ENCODE measurements around a stretch of chr2.

GRCh38 chr2:152839822-152840149 is 121.4 kb downstream of the ARL6IP6 start:
- PRO-cap, result no peak
- RRBS, result no CpG with 5 or more reads among the region's 1 CpG

- PRO-cap, result no peak
- RRBS, result no CpG with 5 or more reads among the region's 7 CpGs
Measured at GRCh38 chr2:154462594-154463141, 235.8 kb upstream of the KCNJ3 start.

- PRO-cap, result no peak
- RRBS, result no CpG with 5 or more reads among the region's 2 CpGs
Measured at GRCh38 chr2:156139969-156140587, 192.4 kb downstream of the NR4A2 start.

DNA sequence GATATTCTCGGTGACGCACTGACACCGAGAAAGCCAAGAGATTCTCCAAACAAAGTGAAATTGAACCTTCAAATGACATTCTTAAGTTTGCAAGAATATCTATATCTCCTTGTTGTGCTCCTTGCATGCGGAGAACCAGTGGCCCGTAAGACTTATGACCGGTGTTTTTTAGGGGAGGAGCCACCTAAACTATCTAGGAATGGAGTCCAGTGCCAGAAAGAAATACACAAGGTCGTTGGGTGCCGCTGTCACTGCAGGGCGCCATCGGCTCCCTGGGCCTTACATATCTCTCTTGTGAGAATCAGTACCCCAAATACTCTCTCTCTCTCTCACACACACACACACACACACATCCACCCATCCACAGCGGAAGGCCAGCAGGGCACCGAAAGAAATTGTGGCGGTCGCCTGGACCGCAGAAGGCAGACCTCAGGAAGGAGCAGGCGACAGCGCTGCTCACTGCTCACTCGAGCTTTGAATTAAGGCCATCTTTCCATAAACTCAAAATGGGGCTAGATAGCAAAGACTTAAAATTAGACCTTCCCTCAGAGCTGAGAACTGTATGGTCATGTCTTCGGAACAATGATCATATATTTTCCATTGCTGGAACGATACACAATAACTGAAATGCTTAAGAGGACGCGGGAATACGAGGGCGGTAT is 10.4 kb downstream of the NR4A2 start:
- PRO-cap, result no peak
- RRBS, result no CpG with 5 or more reads among the region's 24 CpGs

GRCh38 chr2:156328635-156329494 is 3.7 kb downstream of the NR4A2 start:
- PRO-cap, result no peak
- RRBS, result 36% methylated on average over 14 of the region's 41 CpGs

- PRO-cap, result no peak
- RRBS, result 0% methylated on average over 6 of the region's 10 CpGs
Measured at GRCh38 chr2:156331586-156332055, 900 bp downstream of the NR4A2 start.

DNA sequence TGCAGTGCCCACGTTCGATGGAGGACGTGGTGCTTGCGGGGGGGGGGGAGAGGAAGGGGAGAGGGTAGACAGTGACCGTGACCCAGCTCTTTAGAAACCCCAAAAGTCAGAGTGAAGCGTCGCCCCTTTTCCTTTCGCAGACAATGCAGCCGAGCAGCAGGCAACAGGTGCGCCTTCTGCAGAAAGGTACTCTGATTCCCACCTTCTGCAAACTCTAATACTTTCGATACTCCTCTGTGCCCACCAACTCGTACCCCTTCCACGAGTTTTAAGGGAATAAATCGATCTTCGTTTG is 872 bp upstream of the NR4A2 start:
- PRO-cap, result no peak
- RRBS, result no CpG with 5 or more reads among the region's 15 CpGs

GRCh38 chr2:156333741-156334708 is 1.5 kb upstream of the NR4A2 start:
- PRO-cap, result bidirectional peak, plus-strand start at chr2:156333946, minus-strand start at chr2:156333933; bidirectional peak, plus-strand start at chr2:156334856, minus-strand start at chr2:156334655
- RRBS, result 5% methylated on average over 4 of the region's 74 CpGs

DNA sequence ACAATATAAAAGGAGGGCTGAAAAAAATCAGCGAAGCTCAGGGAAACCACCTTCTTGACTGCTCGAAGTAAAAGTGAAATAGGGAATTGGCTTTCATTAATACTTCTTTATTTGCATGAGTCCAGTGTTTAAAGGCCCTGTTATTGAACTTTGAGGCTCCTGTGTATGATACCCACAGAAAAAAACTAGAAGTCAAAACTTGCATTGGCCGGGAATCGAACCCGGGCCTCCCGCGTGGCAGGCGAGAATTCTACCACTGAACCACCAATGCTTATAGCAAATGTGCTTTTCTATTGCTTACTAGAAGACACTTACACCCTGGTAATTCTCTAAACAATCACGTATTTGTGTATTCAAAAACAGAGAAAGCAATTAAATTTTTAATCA is 35.2 kb upstream of the GPD2 start:
- PRO-cap, result no peak
- RRBS, result no CpG with 5 or more reads among the region's 9 CpGs

DNA sequence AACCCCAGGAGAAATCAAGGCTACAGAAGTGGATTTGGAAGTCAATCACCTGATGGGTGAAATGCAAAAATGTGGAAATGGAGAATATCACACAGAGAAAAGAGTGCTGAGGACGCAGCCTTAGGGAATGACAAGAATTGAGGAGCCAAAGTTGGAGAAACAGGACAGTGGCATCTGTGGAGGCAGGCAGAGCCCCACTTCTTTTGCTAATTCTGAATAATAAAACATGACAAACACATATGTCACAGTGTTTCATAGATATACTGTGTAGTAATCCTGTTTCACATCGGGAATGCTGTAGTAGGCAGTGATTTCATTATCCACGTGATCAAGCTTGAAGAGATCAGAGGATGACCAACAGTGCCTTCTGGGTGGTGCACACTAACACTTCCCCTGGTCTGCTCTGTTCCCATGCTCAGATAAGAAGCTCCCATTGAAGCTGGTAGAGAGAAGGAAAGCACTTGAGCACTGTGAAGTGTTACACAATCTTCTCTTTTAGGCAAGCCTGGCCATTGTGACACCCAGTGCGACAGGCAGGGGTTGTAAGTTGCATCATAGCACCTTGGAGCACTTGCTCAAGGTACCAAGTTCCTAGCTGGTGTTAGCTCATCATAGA is 30.7 kb upstream of the GPD2 start:
- PRO-cap, result no peak
- RRBS, result no CpG with 5 or more reads among the region's 4 CpGs

DNA sequence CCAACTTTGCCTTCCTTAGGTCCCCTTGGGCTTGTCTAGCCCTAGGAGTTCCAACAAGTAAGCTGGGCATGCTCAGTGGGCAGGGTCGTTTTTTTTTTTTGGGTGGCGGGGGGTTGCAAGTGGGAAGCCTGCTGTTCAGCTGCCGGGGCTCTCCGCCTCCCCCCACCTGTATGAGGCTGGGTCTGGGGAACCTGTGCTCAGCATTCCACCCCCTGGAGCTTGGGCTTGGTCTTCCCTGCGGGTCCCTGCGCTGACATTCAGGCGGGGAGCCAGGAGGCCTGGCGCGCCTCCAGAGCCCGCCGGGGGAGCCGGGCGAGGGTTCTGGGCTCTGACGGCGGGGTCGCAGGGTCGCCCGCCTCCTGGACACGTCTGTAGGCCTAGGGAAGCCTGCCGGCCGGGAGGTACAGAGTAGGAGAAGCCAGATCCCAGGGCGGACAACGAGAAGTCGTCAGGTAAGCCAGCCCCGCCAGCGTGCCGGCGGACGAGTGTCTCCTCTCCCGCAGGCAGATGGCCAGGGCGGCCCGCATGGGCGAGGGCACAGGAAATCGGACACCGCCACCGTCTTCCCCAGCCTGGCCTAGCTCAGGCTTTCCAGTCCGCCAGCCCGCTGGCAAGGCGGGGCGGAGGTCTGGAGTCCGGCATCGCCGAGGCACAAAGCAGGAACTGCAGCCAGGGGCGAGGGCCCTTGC is 682 bp upstream of the GPD2 start:
- PRO-cap, result unidirectional peak, plus-strand start at position 101 of the sequence
- RRBS, result 3% methylated on average over 15 of the region's 44 CpGs

GRCh38 chr2:156437756-156438589 is 1.8 kb downstream of the GPD2 start:
- PRO-cap, result no peak
- RRBS, result no CpG with 5 or more reads among the region's 7 CpGs

DNA sequence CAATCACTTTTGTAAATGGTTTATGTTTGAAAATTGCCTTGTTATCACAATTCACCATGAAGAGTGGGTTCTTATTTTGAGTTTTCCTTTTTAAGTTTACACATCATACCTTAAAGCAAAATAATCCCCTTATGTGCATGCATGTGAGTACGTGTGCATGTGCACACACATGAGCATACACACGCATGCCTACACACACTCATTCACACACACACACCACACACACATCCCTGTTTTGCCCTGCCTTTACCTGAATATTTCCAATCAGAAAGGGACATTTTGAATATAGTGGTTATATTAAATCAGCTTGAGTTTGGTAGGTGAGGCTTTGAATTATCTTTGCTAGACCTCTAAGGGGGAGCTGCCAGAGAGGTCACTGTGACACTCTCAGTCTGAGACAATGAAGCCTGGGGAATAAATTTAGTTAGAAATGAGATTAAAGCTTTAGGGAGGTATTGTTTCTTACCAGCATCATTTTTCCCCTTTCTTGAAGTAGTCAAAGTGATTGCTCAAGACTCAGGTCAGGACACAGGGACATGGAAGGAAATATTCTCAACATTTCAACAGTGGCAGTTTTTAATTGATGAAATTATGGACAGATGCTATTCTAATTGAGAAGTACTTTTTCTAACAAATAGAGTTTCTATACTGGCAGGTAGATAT is 108.9 kb downstream of the GPD2 start:
- PRO-cap, result no peak
- RRBS, result no CpG with 5 or more reads among the region's 2 CpGs

GRCh38 chr2:156892505-156893293 is 364.8 kb upstream of the GALNT5 start:
- PRO-cap, result no peak
- RRBS, result no CpG with 5 or more reads among the region's 15 CpGs

GRCh38 chr2:157221381-157221767 is 36.1 kb upstream of the GALNT5 start:
- PRO-cap, result no peak
- RRBS, result no CpG with 5 or more reads among the region's 1 CpG

DNA sequence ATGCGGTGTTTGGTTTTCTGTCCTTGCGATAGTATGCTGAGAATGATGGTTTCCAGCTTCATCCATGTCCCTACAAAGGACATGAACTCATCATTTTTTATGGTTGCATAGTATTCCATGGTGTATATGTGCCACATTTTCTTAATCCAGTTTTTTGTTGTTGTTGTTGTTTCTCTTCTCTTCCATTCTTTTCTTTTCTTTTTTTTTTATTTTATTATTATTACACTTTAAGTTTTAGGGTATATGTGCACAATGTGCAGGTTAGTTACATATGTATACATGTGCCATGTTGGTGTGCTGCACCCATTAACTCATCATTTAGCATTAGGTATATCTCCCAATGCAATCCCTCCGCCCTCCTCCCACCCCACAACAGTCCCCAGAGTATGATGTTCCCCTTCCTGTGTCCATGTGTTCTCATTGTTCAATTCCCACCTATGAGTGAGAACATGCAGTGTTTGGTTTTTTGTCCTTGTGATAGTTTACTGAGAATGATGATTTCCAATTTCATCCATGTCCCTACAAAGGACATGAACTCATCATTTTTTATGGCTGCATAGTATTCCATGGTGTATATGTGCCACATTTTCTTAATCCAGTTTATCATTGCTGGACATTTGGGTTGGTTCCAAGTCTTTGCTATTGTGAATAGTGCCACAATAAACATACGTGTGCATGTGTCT is 46.4 kb downstream of the CYTIP start:
- PRO-cap, result no peak
- RRBS, result no CpG with 5 or more reads among the region's 4 CpGs

- PRO-cap, result no peak
- RRBS, result no CpG with 5 or more reads among the region's 8 CpGs
Measured at GRCh38 chr2:157417860-157418737, 25.8 kb downstream of the CYTIP start.

DNA sequence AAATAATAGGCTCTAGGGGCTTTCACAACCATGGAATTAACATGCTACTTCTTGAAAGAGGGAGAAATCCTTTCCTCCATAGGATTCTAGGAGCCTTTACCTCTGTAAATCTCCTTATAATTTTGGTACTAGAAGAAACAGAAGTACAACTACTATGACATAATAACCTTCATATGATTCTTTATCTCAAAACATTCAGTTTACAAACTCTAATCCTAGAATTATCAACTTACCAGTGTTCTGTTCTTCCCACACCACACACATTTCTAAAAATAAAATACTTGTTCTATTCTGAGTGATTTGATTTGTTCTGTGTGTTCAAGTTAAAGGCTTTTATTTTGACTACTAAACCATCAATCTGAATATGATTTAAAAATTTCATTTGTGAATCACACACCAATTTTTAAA is 16.0 kb downstream of the CYTIP start:
- PRO-cap, result no peak

- PRO-cap, result no peak
- RRBS, result 100% methylated on average over 2 of the region's 9 CpGs
Measured at GRCh38 chr2:157430239-157431016, 13.5 kb downstream of the CYTIP start.

- PRO-cap, result no peak
- RRBS, result no CpG with 5 or more reads among the region's 1 CpG
Measured at GRCh38 chr2:157480654-157481081, 36.8 kb upstream of the CYTIP start.